Mesangial cell (primary cell): ENCODE data around the genes GPR161, BLZF1 and PRRX1.

DNA sequence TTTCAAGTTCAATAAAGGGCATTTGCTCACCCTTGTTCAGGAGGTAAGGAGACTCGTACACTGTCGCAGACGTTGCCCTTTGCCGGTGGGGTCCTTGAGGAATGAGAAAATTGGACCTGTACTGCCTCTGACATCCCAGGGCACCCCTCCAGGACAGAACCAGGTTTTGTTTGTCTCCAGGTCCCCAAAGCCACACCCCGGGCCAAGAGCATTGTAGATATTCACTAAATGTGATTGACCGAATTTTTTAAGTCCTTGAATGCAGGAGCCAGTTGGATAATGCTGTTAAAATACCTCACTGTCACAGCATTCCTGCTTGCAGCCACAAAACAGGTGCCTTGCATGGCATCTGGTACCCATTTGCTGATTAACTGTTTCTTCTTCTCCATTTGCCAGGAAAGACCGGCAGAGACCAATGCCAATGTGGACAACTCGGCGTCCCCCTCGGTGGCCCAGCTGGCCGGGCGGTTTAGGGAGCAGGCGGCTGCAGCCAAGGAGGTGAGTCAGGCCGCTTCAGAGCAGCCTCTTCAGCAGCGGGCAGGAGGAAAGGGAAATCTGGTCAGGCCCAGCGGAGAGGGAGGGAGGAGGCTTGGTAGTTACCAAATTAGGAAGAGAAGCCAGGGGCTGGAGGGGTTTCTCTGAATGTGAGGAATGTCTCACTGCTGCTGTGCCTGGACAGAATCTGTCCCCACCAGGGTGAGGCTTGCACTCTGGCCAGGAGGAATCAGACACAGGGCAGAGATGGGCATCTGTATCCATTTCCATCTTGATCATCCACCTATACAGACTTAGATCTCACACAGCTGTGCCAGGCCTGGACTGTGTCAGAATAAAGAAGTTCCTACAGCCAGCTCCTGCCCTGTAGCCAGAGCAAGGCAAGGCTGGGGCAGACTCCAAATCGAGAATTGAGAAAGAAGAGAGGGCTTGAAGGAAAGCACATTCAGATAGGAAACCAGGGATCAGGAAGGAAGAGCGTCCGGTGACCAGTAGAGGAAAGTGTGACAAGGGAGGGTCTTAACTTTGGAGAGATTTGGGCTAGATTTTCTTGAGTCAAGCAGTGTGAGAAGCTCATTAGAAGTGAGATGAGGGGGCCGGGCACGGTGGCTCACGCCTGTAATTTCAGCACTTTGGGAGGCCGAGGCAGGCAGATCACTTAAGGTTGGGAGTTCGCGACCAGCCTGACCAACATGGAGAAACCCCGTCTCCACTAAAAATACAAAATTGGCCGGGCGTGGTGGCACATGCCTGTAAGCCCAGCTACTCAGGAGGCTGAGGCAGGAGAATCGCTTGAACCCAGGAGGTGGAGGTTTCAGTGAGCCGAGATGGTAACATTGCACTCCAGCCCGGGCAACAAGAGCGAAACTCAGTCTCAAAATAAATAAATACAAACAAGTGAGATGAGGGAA is 37.8 kb upstream of the MPZL1 start:
- RAMPAGE, long total RNA: no peak

DNA sequence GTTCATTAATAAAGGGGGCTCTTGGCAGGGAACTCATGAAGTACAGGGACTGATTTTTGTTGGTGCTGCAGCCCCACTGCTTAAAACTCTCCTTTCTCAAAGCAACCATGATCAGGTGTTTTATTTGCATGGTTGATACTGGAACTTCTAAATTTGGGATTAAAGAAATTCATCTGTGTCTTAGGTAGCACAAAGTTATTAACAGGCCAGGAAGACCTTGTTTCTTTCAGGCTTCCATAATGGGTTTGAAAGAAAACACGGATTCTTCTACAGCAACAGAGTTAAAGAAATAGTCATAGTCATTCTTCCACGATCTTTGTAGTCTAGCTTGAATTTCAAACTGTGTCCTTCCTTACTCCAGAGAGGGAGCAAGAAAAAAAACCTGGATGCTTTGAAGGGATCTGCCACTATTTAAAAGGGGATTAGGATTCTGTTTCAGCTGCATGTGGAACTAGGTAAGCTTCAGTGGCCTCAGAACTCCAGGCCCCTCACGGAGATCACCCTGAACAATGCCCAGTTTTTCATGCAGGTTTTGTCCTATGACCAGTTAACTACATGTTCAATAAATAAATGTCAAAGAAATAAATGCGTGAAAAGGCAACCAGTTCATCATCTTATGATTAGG is 14.9 kb upstream of the MPZL1 start:
- RAMPAGE, long total RNA: no peak

DNA sequence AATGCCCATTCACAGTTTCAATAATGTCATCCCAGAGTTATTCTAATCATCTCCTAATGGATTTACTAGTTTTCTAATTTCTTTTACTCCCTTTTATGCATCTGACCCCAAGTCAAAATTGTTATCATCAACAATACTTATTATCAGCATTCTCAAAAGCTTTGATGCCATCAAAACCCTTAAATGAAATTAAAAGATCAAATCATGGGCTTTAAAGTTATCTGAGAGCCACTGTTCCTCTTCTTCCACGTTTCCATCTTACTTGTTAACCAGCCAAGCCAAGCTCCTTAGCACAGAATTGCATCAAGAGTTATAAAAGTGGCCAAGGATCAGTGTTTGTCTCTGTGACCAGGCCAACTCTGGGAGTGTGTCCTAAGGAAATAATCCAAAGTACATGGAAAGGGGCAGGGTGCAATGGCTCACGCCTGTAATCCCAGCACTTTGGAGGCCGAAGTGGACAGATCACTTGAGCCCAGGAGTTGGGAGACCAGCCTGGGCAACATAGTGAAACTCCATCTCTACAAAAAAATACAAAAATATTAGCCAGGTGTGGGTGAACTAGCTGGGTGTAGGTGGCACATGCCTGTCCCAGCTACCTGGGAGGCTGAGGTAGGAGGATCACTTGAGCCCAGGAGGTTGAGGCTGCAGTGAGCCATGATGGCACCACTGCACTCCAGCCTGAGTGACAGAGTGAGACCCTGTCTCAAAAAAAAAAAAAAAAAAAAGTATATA is 10.0 kb upstream of the MPZL1 start:
- RAMPAGE, long total RNA: no peak

GRCh38 chr1:167713411-167714135 is 8.2 kb upstream of the MPZL1 start:
- RAMPAGE, long total RNA: no peak

GRCh38 chr1:167714136-167714787 is 7.5 kb upstream of the MPZL1 start:
- RAMPAGE, long total RNA: no peak

- RAMPAGE, long total RNA: no peak
Measured at GRCh38 chr1:167915058-167915501, 1.1 kb upstream of the ADCY10 start.

GRCh38 chr1:168081642-168082839 is 54.7 kb downstream of the GPR161 start:
- RAMPAGE, long total RNA: no peak

GRCh38 chr1:168136447-168137250 is at the start of gene GPR161:
Gene GPR161 (minus strand): TSS chr1:168136930.
- RAMPAGE, long total RNA: no peak

DNA sequence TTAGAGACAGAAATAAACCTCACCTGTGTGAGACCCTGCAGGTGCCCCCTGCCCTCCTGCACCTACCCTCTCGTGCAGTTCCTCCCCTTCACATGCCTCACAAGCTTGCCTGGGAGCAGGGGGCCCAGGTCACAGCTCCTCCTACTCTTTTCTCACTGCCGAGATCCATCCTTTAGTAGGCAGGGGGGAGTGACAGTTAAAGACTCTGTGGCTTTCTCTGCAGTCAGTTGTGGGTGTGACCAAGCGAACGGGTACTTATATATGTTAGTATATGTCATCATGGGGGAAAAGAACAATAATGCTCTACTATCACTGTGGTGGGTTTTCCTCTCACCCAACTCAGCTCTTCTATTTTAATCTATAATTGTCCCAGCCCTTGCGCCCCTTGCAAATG is 23.4 kb downstream of the XCL2 start:
- RAMPAGE, long total RNA: no peak

DNA sequence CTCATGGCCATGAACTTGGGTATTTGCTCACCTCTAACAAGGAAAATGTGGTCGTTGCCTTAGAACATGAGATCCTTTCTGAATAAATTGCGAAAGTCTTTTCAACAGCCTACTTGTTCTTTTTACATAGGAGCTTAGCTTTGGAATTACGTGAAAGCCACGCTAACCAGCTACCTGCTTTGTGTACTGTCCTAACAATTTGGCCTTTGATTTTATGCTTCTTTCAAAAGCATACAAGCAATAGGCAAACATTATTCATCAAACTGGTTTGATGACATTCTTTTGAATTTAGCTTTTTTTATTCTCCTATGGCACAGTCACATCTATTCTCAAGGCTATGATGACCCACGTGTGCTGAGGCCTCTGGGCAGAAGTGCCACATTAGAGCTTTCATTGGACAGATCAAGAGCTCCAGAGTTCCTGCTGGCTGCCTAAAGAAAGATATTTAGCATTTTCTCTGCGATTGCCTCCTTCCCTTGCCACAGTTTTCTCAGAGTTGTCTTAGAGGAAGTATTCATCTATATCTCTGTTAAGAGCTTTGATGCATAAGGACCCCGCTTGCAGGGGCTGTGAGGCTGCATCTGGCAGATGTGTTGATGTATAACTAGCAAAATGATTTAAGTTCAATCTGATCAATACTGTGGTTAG is 178.1 kb upstream of the DPT start:
- RAMPAGE, long total RNA: no peak

- RAMPAGE, long total RNA: no peak
Measured at GRCh38 chr1:168920433-168921068, 185.9 kb upstream of the ATP1B1 start.

DNA sequence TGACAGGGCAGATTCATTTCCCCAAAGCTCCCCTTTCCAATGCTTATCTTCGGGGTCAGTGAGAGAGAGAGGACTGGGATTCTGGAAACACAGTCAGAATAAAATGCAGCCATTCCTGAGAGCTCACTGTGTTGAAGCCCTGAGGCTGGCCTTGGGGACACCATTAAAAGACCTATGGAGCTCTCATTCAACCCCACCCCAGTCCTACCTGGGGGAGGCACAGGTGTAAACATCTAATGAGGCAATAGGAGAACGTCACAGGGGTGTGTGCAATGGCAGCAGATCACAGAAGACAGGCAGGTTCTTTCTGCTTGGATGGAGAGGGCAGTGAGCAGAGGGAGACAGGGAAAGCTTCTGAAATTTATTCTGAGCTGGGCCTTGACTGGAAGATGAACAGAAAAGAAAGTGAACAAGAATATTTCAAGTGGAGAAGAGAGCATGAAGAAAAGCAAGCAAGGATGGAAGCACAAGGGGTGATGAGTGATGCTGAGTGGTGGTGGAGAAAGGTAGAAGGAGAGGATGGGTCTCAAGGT is 88.5 kb upstream of the ATP1B1 start:
- RAMPAGE, long total RNA: no peak

GRCh38 chr1:169119721-169120485 is 13.4 kb downstream of the ATP1B1 start:
- RAMPAGE, long total RNA: no peak

GRCh38 chr1:169309170-169309878 is 58.3 kb downstream of the NME7 start:
- RAMPAGE, long total RNA: no peak

- RAMPAGE, long total RNA: no peak
Measured at GRCh38 chr1:169367349-169367607, 319 bp downstream of the NME7 start.

GRCh38 chr1:169367608-169368876 is at the start of gene BLZF1:
Gene BLZF1 (plus strand): TSS chr1:169368195.
- RAMPAGE, long total RNA: start-site peak on the minus strand at chr1:169367785-169367817, 311 reads; start-site peak on the plus strand at chr1:169368219-169368248, 168 reads

DNA sequence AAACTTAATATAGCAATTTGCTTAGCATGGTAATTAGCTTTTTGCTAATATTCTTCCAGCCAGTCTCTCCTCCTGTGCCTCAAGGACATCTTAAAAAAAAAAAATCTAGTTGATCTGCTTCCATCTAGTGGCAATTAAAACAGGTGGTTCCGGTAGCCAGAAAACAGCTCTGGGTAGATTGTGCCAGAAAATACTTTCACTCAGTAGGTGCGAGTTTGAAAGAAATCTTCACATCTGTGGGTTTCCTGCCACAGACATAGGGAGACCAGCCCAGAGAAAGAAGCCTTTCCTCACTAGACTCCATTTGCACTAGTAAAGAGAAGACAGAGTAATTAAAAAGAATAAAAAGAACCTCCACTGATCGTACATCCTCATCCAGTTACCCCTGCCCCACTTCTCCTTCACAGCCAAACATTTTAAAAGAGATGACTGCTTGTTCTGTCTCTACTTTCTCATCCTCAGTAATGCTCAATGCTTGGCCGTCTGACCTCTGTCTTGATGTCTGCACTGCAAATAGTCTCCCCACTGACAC is 17.0 kb downstream of the SELL start:
- RAMPAGE, long total RNA: no peak

GRCh38 chr1:169712008-169712439 is 604 bp upstream of the SELL start:
- RAMPAGE, long total RNA: no peak

DNA sequence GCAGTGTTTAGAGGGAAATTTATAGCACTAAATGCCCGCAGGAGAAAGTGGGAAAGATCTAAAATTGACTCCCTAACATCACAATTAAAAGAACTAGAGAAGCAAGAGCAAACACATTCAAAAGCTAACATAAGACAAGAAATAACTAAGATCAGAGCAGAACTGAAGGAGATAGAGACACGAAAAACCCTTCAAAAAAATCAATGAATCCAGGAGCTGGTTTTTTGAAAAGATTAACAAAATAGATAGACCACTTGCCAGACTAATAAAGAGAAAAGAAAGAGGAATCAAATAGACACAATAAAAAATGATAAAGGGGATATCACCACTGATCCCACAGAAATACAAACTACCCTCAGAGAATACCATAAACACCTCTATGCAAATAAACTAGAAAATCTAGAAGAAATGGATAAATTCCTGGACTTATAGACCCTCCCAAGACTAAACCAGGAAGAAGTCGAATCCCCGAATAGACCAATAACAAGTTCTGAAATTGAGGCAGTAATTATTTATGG is 40.3 kb downstream of the GORAB start:
- RAMPAGE, long total RNA: no peak

DNA sequence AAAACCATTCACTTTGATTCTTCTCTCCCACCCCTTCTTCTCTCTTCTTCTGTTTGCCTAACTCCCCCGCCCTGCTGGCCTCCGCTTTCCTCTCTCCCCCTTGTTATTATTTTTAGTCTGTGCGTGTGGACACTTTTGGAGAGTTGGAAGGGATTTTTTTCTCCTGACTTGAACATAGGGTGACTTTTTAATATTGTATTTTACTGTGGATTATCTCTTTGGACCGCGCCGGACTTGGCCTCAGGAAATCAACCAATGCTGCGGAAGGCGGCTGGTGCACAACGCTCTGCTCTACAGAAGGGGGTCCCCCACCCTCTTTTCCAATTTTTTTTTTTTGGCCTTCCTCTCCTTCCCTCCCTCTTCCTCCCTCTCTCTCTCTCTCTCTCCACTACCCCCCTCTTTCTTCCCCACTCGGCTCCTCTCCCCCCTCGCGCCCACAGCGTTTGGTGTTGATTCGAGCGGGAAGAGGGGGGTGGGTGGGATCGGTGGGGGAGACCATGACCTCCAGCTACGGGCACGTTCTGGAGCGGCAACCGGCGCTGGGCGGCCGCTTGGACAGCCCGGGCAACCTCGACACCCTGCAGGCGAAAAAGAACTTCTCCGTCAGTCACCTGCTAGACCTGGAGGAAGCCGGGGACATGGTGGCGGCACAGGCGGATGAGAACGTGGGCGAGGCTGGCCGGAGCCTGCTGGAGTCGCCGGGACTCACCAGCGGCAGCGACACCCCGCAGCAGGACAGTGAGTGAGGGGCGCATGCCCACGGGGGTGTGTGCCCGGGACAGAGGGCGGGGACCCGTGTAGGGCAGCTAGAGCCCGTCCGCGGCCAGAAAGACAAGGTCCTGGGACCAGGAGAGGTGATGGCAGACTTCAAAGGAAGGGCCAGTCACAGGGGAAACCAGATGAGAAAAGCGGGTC is at the start of gene PRRX1:
PRRX1 (plus strand) TSS at position 410 of the 915 bp plus-strand sequence.
- RAMPAGE, long total RNA: no peak